Neural crest cell (in vitro differentiated cells): ENCODE measurements around the genes SUSD1 and HDHD3.

DNA sequence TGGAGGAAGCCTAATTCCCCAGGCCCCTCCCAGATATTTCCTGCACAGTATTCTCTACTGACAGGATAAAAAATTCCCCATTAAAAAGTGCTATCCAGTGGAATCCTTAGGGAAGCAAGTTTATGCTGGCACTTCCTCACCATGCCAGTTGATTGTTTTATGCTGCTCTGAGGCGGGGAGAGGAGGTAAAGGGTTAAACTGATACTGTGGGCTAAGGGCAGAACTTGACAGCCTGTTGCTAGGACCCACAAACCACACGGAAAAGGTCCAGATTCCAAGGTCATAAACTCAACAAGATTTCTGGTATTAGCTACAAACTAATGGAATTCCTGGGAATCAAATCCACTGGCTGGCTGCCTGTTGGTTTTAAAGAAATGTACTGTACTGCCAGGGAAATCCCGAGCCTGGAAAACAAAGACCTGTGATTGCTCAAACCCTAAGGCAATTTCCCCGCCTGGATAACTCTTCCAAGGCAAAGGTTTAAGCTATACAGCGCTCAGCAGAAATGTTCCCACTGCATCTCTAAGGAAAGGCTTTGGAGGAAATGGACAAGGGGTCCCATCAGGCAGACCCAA is 124.6 kb downstream of the SUSD1 start:
- PRO-cap: no peak

GRCh38 chr9:112174955-112175596 is at the start of gene SUSD1:
TSS of gene SUSD1 (minus strand) at chr9:112175297.
- PRO-cap: bidirectional peak, plus-strand start at chr9:112175180, minus-strand start at chr9:112175130; bidirectional peak, plus-strand start at chr9:112175493, minus-strand start at chr9:112175477

DNA sequence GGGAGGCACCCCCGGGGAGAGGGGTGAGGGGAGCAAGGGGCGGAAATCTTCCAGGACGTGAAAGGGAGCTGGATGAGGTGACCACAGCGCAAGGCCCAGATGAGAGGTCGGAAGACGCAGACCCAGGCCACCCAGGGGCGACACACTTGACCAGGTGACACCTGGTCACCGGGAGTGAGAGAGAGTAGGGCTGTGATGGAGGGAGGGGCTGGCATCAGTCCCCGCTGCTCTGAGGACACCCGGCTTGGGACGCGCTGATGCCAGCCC is 433 bp upstream of the SUSD1 start:
- PRO-cap: no peak

DNA sequence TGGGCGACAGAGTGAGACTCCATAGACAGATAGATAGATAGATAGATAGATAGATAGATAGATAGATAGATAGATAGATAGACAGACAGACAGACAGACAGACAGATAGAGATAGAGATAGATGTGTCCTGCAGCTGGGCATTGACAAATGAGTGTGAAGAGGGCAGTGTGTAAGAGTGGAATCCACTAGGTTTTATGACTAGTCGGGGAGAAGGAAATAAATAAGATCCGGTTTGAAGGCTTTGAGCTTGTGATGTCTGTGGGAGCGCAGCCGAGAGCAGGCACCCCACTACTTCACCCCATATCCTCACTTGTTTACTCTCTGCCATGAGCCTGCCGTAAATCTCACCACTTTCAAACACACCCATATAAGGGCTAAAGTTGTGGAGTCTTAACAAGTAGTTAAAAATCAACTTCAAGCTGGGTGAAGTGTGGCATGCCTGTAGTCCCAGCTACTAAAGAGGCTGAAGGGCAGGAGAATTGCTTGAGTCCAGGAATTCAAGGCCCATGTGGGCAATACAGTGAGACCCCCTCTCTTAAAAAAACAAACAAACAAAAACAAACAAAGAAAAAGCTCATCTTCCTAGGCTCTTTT is 1.5 kb upstream of the SUSD1 start:
- PRO-cap: no peak

GRCh38 chr9:112221561-112222407 is 46.7 kb upstream of the SUSD1 start:
- PRO-cap: no peak

GRCh38 chr9:112241842-112242537 is 66.9 kb upstream of the SUSD1 start:
- PRO-cap: no peak

DNA sequence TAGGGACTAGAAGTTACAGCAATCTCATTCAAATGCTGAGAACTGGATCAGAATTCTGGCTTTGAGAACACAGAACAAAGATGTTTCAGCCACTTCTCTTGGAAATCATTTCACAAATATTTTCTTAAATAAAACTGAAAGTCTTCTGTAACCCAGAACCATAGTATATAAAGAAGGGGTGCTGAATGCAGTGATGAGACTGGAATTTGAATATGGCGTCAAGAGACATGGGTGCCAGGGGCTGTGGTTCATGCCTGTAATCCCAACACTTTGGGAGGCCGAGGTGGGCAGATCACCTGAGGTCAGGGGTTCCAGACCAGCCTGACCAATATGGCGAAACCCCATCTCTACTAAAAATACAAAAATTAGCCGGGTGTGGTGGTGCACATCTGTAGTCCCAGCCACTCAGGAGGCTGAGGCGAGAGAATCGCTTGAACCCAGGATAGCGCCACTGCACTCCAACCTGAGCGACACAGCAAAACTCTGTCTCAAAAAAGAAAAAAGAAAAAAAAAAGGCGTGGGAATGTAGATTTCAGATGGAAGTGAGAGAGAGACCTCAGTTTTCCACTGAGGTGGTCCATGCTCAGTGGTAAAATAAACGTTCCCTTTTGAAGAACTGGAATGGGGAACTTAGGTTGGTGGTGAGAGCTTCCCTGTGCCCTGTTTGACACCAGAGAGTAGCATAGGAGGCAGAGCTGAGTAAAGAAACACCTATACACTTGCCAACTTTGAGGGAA is 110.9 kb downstream of the INIP start:
- PRO-cap: no peak

GRCh38 chr9:112809218-112810003 is 58.9 kb downstream of the SNX30 start:
- PRO-cap: no peak

DNA sequence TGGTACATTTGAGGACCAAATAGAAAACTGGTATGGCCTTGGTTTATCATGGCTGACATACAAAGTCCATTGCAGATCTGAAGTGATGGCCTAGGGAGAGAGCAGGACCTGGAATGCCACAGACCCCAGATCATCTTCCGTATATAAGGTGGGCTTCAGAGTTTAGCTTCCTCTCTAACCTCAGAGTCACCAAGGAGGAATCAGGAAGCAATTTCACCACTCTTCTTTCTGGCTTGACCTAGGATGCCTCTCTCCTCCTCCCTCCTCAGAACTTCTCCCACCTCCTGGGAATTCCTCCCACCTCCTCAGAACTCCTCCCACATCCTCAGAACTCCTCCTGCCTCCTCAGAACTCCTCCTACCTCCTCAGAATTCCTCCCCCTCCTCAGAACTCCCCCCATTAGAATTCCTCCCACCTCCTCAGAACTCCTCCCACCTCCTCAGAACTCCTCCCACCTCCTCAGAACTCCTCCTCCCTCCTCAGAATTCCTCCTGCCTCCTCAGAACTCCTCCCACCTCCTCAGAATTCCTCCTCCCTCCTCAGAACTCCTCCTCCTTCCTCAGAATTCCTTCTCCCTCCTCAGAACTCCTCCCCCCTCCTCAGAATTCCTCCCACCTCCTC is 24.1 kb downstream of the SLC46A2 start:
- PRO-cap: no peak

- PRO-cap: bidirectional peak, plus-strand start at chr9:113377108, minus-strand start at chr9:113376934
Observed at GRCh38 chr9:113376535-113377704, at the start of gene HDHD3. TSS of gene HDHD3 (minus strand) at chr9:113376986.

DNA sequence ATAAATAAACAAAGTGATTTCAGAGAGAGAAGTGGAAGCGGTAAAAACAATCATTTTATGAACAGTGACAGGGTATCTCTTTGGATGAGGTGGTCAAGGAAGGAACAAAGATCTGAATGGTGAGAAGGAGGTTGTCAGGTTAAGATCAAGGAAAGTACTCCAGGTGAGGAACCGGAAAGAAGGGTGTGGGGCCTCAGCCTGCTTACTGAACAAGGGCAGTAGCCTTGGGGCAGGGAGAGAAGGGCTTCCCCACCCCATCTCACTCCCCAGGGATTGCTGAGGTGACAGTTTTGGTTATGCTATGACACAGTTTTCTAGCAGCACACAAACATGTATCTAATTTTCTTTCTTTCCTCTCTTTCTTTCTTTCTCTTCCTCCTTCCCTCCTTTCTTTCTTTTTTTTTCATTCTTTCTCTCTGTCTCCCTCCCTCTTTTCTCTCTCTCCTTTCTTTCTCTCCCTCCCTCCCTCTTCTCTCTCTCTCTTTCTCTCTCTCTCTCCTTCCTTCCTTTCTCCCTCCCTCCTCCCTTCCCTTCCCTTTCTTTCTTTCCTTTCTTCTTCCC is 4.1 kb upstream of the HDHD3 start:
- PRO-cap: no peak

GRCh38 chr9:113516974-113517703 is 53.6 kb downstream of the RGS3 start:
- PRO-cap: no peak

DNA sequence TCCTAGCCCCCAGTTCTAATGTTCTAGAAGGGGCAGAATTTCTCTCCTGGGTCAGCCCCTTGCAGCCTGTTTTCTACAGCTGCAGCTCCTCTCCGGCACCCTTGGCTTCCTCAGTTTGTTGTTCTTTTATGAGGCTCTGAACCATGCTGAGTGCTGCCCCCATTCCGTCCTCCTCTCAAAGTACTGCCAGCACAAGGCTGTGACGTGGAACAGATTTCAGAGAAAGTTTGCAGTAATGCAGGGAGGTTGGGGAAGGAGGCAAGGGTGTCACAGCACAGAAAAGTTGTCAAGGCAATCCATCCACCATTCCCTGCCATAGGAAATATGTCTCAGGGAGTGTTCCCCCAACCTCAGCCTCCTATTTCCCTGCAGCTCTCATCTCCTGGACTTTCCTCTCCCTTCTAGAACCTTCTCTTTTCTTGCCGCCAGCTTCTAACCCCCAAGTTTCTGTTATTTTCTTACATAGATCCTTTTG is 63.4 kb downstream of the RGS3 start:
- PRO-cap: no peak

- PRO-cap: no peak
Observed at GRCh38 chr9:113718369-113718568, 157.8 kb upstream of the ZNF618 start.

- PRO-cap: no peak
Observed at GRCh38 chr9:114055048-114055330, 23.1 kb downstream of the AMBP start.

DNA sequence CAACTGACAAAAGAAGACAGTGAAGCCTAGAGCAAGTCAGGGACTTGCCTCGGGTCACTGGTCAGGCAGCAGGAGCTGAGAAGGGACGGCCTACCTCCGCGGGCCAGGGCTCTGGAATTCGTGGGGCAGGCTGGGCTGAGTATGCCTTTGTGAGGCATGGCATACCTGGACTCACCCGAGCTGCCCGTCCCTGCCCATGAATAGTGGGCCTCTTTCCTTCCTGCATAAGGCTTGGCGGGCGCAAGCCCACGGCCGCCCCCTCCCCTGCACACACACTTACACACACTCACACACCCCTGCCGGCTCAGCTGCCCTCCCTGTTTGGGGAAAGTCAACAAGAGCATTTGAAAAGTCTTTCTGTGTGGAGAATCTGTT is 19.0 kb upstream of the KIF12 start:
- PRO-cap: no peak

GRCh38 chr9:114168391-114169209 is 13.3 kb downstream of the COL27A1 start:
- PRO-cap: no peak

- PRO-cap: no peak
Observed at GRCh38 chr9:114241858-114242503, 80.9 kb upstream of the ORM1 start.

GRCh38 chr9:114310626-114311625 is 12.0 kb upstream of the ORM1 start:
- PRO-cap: no peak

DNA sequence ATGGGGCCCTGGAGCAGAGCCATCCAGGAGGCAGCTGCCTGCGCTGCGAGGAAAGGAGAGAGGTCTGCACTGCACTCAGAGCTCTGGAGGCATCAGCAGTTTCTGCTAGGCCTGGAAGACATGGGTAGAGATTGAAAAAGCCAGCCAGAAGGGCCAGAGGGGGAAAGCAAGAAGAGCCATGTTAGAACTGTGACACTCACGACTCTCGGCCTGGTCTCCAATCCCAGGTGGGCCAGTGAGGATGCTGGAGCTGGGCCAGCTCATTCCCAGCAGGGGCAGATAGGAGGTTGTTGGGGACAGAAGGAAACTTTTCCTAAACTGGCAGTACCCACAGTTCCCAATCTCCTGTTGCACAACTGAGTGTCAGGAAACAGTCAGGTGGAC is 8.0 kb upstream of the ORM1 start:
- PRO-cap: no peak